ENCODE results near the genes KMT2E and SRPK2.

DNA sequence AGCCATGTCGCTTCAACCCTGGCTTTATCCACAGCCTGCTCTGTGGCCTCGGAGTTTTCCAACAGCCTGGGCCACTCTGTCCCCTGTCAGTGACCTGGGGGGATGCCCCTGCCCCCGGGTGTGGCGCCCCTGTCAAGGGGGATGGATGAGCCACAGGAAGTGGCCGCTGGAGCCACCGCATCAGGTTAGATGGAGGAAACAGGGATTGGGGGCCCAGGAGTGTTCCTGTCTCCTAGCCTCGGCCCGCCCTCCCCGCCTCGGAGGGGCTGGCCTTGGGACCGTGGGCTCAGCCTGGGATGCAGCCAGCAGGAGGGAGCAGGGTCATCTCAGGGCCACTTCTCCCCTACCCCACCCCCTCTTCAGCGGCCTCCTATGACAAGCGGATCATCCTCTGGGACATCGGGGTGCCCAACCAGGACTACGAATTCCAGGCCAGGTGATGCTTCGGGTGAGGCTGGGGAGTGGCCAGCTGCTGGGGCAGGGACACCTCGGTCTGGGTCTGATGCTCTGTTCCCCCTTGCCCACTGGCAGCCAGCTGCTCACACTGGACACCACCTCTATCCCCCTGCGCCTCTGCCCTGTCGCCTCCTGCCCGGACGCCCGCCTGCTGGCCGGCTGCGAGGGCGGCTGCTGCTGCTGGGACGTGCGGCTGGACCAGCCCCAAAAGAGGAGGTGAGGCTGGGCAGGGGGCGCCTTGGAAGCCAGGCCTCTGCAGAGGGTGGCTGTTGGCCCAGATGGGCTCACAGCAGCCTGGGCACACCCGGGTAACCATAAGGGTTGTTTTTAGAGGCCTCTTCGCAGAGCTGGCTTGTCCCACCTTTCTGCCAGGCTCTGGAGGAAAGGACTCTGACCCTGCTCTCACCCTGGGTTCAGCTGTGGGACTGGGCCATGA lies 4.7 kb downstream of the LRWD1 start:
- RRBS = no CpG with 5 or more reads among the region's 30 CpGs

DNA sequence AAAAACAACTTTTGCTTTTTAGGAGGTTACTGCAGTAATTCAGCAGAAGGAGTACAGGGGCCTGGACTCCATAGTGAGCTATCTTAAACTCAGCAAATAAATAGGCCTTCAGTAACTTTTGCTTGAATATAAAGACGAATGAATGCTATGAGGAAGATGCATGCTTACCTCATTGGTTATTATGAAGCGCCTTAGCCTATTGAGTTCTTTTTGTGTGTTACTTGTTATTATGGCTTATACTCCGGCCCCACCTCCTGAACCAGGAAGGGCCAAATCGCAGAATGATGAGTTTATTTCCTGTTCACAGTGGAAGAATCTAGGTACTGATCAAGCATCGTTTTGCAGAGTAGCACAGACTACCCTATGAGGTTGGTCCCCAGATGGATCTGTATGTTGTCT lies 42.5 kb downstream of the FAM185A start:
- RRBS = no CpG with 5 or more reads among the region's 5 CpGs

DNA sequence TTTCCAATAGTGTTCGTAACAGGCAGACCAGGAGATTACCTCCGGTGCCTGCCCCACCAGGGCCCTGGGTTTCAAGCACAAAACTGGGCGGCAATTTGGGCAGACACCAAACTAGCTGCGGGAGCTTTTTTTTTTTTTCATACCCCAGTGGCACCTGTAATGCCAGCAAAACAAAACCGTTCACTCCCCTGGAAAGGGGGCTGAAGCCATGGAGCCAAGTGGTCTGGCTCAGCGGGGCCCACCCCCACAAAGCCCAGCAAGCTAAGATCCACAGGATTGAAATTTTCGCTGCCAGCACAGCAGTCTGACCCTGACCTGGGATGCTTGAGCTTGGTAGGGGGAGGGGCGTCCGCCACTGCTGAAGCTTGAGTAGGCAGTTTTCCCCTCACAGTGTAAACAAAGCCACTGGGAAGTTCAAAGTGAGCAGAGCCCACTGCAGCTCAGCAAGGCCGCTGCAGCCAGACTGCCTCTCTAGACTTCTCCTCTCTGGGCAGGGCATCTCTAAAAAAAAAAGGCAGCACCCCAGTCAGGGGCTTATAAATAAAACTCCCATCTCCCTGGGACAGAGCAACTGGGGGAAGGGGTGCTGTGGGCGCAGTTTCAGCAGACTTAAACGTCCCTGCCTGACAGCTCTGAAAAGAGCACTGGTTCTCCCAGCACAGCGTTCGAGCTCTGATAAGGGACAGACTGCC lies 31.4 kb downstream of the ARMC10 start:
- RRBS = no CpG with 5 or more reads among the region's 14 CpGs

DNA sequence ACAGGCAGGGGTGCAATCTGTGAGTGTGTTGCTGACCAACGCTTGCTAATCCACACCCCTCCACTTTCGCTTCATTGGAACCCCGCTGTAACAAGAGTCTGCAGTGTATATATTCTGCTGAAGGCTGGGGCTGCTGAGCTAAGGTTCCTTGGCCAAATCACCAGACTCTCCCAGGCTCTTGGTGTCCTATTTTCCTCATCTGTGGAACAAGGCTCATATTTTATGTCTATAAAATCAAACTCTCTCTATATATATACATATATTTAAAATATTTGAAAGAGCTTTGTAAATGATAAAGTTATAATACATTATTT lies 2.3 kb downstream of the NAPEPLD start:
- RRBS = no CpG with 5 or more reads among the region's 3 CpGs

GRCh38 chr7:103311880-103312393 lies 14.7 kb downstream of the PMPCB start:
- RRBS = no CpG with 5 or more reads among the region's 3 CpGs

DNA sequence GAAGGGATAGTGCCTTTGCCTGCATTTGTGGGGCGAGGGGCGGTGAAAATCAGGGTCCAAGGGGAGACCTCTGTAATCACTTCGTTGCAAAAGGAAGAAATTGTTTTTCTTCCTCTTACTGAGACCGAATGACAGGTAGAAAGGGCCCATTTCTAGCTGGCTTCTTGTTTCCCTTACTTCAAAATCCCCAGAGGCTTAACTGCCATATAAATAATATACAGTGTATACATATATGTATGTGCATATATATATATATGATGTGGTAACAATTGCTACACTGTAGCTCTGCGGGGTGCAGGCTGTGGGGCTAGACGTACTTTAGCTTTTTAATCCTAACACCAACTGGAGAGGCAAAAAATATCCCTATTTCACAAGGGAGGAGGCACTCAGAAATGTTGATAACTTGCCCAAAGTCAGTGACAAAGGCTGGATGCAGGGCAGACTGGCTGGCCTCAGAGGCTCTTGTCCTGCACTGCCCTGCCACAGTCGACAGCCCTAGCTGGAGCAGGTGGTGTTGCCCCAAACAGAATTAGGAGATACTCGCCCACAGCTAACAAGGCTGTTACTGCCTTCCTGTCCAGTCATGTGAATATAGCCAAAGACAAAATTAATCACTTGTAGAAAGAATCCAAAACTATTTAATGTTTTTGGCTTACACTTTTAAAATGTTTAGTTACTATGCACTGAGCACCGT lies 1.5 kb upstream of the RELN start:
- RRBS = no CpG with 5 or more reads among the region's 9 CpGs

- RRBS = no CpG with 5 or more reads among the region's 21 CpGs
Observed at GRCh38 chr7:105000685-105001447, 13.1 kb upstream of the KMT2E start.

GRCh38 chr7:105014167-105014475 lies at the start of gene KMT2E:
TSS of gene KMT2E (plus strand) at chr7:105014205.
- RRBS = no CpG with 5 or more reads among the region's 33 CpGs

- RRBS = no CpG with 5 or more reads among the region's 2 CpGs
Observed at GRCh38 chr7:105090925-105091558, 77.0 kb downstream of the KMT2E start.

DNA sequence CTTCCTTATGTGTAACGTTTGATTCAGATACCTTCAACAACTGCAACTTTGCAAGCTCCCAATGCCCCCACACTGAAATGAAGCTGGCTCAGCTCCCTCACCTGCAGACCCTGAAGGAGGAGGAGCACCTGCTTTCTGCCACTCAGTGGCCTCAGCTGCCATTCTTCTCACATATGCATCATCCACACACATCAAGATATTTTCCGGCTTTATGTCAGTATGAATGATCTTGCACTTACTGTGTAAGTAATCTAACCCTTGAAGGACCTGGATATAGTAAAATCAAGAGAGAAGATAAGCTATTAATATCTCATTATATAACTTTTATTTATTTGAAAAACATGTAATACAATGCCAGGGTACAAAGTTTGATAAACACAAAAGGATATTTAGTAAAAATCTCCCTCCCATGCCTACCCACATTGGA lies 132.4 kb downstream of the KMT2E start:
- RRBS = no CpG with 5 or more reads among the region's 2 CpGs

GRCh38 chr7:105319666-105320226 lies 69.0 kb downstream of the SRPK2 start:
- RRBS = no CpG with 5 or more reads among the region's 8 CpGs

DNA sequence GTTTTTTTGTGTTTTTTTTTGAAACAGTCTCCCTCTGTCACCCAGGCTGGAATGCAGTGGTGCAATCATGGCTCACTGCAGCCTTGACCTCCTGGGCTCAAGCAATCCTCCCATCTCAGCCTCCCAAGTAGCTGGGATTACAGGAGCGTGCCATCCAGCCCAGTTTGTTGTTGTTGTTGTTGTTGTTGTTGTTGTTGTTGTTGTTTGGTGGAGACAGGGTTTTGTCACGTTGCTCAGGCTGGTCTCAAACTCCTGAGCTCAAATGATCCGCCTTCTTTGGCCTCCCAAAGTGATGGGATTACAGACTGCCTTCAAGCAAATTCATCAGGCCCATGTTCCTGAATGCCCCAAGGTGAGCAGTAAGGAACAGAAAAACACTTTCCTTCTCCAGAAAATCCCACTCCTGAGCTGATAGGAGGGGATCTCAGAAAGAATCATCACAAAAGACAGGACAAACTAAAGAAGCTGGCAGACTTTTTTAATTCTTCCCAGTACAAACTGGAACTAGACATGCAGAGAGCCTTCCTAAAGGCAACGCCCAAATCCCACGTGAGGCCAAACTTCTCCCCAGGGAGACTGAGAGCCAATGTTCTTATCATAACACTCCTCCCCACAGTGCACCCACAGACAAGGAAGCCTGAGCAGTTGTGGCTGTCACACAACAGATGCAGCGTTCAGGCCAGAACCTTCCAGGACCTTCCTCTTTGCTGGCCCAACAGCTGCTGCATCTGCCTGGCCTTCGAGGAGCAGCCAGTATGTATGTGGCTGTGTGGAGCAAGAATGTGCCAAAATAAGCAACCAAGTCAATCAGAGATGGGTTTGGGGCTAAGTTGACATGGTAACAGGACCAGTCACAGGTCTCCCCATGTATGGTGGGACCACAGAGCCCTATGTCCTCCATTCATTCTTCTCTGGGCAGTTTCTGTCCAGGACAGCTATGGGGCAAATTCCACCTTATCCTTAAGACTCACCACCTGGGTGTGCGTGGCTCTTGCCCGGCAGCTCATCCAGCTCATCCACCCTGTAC lies 35.1 kb downstream of the SRPK2 start:
- RRBS = no CpG with 5 or more reads among the region's 9 CpGs

GRCh38 chr7:105388565-105389653 lies at the start of gene SRPK2:
TSS of gene SRPK2 (minus strand) at chr7:105388921.
- RRBS = 3% methylated on average over 67 of the region's 122 CpGs

DNA sequence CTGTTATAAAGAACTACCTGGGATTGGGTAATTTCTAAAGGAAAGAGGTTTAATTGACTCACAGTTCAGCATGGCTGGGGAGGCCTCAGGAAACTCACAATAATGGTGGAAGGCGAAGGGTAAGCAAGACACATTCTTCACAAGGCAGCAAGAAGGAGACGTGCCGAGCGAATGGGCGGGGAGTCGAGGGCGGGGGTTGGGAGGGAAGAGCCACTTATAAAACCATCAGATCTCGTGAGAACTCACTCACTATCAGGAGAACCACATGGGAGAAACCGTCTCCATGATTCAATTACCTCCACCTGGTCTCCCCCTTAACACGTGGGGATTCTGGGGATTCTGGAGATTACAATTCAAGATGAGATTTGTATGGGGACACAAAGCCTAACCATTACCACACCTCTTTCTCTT lies 19.4 kb upstream of the EFCAB10 start:
- RRBS = no CpG with 5 or more reads among the region's 10 CpGs

GRCh38 chr7:105675711-105676674 lies 94.7 kb upstream of the EFCAB10 start:
- RRBS = no CpG with 5 or more reads among the region's 13 CpGs

DNA sequence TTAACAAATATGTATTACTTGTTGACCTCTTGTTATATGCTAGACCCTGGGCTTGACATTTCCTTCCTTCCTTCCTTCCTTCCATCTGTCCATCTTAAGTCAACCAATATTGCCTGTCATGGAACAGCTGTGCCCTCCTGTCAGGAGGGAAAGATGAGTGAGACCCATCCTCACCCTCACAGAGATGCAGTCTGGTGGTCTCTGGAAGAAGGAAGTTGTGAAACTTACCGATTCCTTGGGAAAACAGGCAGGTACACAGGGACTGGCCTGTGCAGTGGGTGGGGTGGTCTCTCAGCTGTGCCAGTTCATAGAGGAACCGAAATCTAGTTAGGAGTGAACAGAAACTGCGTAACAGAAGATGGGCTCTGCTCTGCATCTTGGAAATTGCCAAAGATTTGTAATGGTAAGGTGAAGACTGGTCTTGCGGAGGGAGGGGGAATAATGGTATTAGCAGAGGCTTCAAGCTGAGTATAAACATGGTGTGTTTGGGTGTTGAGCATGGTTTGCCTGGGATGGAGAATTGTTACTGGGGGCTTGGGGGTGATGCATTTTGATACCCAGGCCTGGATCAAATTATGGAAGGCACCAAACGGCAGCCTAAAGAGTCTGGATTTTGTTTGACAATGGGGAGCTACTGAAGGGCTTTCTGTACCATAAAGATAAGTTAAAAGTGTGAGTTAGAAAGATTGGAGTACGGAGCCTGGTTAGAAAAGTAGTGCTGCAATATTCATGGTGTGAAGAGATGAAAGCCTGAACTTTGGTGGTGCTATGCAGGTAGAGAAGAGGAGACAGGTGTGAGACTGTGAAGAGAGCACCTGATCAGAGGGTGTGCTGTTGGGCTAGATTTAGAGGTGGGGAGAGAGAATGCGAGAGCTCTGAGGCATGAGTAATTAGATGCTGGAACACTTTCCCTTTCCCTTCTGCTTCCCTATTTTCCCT lies 2.0 kb upstream of the ATXN7L1 start:
- RRBS = no CpG with 5 or more reads among the region's 7 CpGs

DNA sequence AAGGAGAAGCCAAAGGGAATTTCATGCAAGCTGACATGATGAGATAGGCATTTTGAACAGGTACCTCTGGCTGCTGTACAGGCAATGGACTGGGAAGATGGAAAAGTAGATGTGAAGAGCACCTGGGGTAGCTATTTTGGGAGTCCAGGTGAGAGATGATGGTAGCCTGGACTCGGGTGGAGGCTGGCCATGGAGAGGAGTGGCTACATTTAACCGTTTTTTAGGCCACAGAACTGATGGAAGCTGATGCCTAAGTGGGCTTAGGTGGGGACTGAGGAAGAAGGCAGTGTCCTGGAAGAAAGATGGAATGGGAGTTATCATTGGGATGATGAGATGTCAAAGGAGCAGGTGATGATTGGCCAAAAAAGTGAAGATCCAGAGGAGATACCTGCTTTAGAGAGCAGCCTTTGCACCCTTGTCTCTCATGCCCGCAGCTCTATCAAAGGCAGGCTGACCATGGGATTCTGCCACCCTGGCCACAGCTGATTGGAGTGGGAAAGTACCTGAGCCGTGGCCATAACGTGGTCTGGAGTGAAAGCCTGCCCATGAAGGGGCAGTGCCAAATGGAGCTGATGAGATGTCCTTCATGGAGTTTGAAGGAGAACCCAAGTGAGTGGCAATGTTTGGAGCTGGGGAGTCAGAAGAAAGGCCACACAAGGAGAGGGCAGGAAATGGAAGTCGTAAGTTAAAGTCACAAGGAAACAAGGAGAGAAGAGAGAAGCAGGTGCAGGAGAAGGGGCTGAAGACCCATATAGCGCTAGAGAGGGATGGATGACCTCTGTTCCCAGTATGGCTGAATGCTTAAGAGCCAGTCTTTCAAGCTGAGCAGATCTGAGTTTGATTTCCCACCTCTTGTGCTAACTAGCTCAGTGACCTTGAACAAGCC lies 18.3 kb upstream of the ATXN7L1 start:
- RRBS = no CpG with 5 or more reads among the region's 7 CpGs

GRCh38 chr7:105934779-105935111 lies 28.3 kb upstream of the CDHR3 start:
- RRBS = no CpG with 5 or more reads among the region's 3 CpGs

DNA sequence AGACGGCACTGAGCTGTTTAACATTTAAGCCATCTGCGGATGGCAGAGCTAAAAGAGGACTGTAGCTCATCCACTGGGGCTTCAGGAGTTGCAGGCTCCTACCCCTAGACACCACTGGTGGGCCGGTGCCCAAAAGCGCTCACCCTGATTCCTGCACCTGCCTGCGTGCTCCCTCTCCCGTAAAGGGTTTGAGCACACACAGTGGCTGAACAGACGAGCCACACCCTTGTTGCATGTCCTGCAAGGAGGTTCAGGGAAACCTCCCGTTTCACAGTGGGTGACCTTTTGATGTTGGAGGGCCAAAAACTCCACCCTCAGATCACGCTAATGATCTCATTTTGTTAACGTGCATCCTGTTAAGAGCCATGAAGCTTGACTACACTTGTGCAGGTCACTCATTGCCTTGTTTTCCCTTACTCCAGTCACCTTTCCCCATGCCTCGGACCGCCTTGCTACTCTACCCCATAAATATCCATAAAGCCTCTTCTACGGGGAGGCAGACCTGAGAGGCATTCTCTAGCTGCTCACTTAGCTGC lies 37.8 kb downstream of the SYPL1 start:
- RRBS = no CpG with 5 or more reads among the region's 13 CpGs

Measured in HTR-8/SVneo (cell line).